AG09319 (cell line): ENCODE measurements around the gene ECE1.

DNA sequence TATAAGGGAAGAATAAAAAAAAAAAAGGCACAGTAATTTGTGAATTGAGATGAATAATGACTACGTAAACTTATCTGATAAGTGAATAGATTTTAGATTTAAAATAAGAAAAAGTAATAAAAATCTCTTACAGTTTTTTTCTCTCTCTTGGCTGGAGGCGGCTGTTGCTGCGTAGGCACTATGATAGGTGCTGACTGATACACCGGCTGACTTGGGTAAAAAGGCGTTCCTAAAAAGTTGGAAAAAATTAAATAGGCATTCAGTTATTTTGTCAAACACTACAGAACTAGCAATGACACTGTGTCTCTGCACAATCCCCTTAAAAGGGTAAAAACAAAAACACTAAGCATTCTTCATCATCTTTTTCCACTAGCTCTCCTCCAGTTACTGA, 185.8 kb upstream of the HP1BP3 start:
- RRBS: no CpG with 5 or more reads among the region's 5 CpGs

DNA sequence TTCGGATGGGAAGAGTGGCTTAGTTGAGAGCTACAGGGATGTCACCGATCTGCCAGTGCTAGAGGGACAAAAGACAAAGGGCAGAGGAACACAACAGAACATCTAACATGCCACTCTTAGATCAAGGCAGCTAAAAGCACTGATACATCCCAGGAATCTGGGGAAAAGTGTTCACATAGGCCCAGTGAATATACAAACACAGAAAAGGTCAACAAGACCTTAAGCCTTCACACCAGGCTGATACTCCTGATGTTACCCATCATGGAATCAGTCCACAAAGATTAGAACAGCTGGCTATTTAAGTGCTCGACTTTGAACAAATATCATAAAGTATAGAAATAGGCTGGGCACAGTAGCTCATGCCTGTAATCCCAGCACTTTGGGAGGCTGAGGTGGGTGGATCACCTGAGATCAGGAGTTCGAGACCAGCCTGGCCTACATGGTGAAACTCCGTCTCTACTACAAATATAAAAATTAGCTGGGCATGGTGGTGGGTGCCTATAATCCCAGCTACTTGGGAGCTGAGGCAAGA, 163.1 kb downstream of the EIF4G3 start:
- RRBS: no CpG with 5 or more reads among the region's 5 CpGs

- RRBS: no CpG with 5 or more reads among the region's 2 CpGs
Measured at GRCh38 chr1:21149836-21150381, 26.8 kb downstream of the EIF4G3 start.

GRCh38 chr1:21156088-21157142, 20.3 kb downstream of the EIF4G3 start:
- RRBS: no CpG with 5 or more reads among the region's 10 CpGs

DNA sequence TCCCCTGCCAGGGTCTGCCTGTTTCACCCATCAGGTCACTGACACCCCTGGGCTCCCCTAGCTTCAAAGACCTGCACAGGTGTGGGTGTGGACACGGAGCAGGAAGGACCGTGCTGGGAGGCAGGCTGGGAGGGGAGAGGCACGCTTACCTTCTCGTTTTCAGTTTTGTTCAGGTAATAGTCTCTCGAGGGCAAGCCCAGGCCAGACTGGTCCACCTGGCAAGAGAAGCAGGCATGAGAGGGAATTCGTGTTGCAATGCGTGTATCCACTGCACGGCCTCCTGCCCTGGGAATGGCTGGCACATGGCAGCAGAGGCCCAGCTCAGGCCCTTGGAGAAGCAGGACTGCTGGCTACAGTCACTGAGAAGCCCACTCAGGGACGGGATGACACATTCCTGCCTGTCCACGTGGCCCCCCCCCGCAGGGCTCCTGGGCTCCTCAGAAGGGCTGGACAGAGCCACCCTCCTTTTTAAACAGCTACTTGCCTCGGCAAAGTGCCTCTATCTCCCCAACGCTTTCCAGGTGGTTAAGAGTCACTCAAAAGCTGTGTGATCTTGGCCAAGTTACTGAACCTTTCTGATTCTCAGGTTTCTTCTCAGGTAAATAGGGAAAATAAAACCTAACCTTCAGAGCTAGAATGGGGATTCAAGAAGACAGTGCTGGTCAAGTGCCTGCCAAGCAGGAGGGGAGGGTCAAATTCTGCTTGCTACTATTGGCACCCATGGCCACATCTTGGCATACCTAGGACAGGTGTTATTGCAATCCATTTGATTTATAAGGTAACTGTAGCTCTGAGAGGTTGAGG, 32.7 kb downstream of the ECE1 start:
- RRBS: no CpG with 5 or more reads among the region's 13 CpGs

DNA sequence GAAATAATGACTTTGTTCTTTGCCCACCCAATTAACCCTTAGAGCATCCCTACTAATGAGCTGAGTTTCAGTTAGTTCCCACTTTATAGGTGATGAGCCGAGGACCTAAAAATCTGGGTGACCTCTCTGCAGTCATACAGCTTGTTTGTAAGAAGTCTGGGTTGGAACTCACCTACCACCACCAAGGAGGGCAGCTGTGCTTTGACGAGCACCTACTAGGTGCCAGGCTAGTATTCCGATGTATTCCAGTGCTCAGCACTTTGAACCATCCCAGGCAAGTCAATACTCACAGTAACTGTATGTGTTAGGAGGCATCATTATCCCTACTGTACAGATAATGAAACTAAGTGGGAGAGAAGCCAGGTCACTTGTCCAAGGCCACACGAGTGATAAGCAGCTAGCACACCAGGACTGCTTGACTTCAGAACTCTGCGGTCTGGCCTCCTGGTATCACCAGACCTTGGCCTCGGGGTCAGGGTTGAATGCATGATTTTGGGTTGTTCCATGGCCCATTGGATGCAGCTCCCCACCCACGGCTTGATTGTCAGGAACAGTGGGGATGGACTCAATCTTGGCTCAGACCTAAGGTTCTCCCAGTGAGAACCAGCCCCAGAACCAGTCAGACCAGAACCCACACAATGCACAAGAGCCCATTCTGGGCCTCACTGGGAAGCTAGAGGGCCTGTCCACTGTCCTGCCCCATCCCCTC, 20.7 kb downstream of the ECE1 start:
- RRBS: no CpG with 5 or more reads among the region's 7 CpGs

DNA sequence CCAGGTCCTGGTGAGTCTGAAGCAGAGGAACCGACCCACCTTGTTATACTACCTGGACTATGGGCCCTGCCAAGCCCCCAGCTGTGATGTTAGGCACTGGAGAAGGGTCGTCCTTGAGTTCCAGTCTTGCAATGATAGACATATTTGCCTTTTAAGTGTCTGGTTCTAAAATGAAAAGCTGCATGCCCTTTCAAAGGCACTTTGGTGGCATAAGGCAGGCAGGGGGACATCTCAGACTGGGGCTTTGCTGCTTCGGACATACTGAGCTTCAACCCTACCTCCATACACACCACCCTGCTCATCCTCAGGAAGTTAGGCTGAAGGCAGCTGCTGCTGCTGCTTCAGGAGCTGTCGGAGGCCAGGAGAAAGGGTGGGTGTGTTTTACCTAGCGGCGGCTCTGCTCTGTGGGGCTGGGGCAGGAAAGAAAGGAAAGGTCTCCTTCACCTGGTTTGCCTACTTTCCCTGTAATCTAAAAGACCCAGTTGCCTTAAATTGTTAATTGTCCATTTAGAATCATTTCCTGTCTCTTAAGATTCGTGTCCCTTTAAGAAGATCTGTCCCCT, 19.3 kb downstream of the ECE1 start:
- RRBS: no CpG with 5 or more reads among the region's 7 CpGs

DNA sequence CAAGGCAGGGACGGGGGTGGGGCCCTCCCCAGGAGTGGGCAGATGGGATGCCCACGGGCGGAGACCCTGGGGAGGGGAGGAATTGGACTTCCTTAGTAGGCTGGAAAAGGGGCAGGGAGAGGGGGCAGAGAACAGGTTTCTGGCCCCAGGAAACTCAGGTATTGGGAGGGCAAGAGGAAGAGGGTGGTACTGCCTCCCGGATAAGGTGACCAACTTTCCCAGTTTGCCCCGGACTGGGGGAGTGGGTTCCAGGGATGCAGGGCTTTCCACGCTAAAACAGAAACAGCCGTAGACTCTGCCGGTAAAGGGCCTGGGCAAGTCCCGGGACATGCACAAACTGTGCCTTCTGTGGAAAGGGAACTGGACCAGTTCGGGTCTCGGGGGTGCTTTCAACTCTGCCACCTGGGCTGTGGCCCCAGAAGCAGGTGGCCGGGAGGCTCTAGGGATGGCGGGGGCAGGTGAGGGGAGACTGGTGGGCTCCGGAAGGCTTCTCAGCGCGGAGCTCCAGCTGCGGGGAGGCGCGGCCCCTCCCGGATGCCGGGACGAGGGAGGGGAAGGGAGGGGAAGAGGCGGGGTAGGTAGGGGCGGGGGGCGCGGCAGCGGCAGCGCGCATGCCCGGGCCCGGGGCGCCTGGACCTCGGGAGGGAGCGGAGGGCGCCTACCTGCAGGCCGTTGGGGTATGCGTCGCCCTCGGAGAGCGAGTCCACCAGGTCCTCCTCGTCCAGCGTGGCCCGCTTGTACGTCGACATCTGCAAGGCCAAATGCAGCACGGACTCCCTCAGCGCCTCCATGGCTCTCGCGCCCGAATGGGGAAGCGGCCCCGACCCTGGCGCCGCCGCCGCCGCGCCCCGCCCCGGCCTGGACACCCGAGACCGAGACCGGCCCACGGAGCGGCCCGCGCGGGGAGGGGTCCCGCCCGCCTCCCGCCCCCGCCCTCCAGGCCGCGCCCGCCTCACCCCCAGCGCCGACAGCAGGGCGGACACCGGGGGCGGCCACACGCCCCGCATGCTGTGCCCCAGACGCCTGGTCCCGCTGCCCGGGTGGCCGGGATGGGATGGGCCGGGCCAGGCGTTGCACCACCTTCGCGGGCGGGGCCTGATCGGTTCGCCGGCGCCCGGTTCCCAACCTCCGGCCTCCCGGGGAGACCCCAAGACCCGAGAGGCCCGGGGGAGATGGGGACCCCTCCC, at the start of gene ECE1:
Gene ECE1, minus strand, starts transcription at position 1,056 of the 1,187 bp plus-strand sequence.
- RRBS: 3% methylated on average over 38 of the region's 100 CpGs

GRCh38 chr1:21292657-21292983, 2.4 kb upstream of the ECE1 start:
- RRBS: no CpG with 5 or more reads among the region's 3 CpGs

- RRBS: no CpG with 5 or more reads among the region's 1 CpG
Measured at GRCh38 chr1:21295045-21295384, 4.8 kb upstream of the ECE1 start.

DNA sequence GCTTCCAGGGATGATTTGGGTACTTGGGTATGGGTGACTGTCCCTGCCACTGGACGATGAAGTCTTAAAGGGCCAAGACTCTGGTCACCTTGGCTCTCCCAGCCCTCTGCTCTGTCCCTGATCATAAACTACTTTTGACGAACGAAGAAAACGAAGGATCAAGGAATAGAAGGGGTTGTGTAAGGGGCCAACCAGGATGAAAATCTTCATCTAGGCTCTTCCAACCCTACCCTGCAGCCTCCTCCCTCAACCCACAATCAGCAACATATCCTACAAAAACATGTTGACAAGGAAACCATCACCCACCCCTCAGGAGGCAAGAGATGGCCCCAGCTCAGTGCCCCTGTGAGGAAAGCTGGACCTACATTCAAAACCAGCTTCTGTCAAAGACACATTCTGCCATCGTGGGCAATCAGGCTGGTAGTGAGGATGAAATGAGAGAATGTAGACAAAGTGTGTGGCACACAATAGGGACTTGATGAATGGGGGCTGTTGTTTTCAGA, 20.5 kb upstream of the ECE1 start:
- RRBS: no CpG with 5 or more reads among the region's 5 CpGs

- RRBS: no CpG with 5 or more reads among the region's 7 CpGs
Measured at GRCh38 chr1:21325235-21325617, 35.0 kb upstream of the ECE1 start.

GRCh38 chr1:21339073-21340149, 49.1 kb upstream of the ECE1 start:
- RRBS: no CpG with 5 or more reads among the region's 13 CpGs

DNA sequence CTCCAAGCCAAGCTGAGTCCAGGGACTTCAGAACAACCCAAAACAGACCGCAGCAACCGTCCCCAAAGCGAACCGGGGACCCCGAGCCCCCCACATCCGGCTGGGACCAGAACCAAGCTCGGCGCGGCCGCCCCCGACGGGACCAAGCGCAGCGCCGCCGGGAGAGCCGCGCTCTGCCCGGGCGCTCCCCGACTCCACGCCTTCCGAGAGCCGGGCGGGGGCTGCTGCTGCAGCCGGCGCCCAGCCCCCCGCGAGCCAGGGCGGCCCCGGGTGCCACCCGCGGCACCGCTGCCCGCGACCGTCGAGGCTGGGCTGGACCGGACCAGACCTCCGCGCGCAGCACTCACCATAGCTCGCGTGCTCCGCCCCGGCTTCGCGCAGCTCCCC, 54.8 kb upstream of the ECE1 start:
- RRBS: 1% methylated on average over 31 of the region's 48 CpGs

DNA sequence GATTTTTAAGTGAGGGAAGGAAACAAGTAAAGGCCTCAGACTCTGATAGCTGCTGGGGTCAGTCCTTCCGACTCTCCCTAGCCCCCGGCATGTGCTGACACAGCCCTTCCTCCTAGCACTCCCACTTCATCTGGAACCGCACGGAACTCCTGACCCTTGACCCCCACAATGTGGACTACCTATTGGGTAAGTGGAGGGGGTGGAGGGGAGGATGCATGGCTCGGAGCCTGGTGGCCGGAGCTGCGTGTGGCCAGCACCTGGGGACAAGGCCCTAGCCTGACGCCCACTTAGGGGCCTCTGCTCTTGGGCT, 60.9 kb downstream of the ALPL start:
- RRBS: no CpG with 5 or more reads among the region's 8 CpGs

DNA sequence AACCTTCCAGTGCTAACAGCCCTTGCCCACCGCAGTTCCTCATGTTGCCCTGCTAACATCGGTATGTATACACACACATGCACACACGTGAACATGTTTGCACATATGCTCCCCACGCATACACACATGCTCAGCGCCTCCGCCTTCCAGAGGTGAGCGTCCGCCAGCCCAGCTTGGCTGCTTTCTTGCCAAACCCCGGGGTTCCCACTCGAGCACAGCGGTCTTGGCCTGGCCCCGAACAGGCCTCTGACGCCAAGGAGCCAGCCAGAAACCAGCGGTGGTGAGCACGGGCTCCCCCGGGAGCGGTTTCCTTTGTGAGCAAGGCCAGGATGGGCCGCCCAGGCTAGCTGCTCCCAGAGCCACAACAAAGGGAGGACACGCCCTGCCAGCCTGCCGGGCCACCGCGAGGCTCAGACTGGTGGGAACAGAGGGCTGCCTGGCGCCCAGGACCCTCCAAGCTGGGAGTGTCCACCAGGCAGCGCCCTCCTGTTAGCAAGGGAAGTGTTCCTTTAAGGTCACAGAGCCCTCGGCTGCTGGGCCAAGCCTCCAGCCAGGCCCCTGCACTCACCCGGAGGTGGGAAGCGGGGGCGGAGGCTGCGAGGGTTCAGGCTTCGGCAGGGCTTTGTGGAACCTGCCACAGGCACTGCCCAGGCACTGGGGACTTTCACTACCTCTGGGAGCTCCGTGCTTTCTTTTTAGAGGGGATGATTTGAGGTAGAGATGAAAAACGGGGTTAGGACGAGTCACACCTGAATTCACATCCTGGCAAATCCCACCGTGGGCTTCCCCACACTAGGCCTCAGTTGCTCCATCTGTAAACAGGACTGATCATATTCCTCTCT, 65.5 kb downstream of the ALPL start:
- RRBS: 6% methylated on average over 7 of the region's 34 CpGs

- RRBS: 4% methylated on average over 5 of the region's 23 CpGs
Measured at GRCh38 chr1:21781736-21782507, 1.0 kb downstream of the USP48 start.

DNA sequence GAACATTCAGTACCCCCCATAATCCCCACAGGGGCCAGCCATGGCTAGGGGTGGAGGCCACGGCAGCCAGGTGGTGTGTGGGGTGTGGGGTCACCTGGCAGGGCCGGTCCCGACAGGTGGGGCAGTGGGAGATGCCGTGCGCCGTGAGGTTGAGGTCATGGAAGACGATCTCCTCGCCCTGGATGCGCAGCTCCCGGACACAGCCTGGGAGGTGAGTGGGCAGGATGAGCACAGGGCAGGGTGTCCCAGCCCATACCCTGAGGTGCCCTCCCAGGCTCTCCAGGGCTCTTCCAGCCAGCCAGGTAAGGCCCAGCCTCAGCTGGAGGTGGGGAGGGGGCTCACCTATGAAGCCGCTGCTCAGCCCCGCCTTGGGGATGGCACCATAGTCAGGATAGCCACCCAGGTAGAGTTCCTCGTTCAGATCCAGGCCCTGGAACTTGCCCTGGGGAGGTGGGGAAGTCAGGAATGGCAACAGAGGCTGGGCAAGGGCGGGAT, 19.1 kb downstream of the LDLRAD2 start:
- RRBS: no CpG with 5 or more reads among the region's 14 CpGs

- RRBS: 95% methylated on average over 4 of the region's 12 CpGs
Measured at GRCh38 chr1:21887863-21888203, 49.3 kb downstream of the HSPG2 start.

- RRBS: no CpG with 5 or more reads among the region's 10 CpGs
Measured at GRCh38 chr1:21908099-21908574, 29.0 kb downstream of the HSPG2 start.